Cardiac atrium fibroblast (primary cell): ENCODE results near the genes TANC1, MARCHF7 and CD302.

- RAMPAGE, long total RNA = no peak
Observed at GRCh38 chr2:157411432-157411995, 32.4 kb downstream of the CYTIP start.

DNA sequence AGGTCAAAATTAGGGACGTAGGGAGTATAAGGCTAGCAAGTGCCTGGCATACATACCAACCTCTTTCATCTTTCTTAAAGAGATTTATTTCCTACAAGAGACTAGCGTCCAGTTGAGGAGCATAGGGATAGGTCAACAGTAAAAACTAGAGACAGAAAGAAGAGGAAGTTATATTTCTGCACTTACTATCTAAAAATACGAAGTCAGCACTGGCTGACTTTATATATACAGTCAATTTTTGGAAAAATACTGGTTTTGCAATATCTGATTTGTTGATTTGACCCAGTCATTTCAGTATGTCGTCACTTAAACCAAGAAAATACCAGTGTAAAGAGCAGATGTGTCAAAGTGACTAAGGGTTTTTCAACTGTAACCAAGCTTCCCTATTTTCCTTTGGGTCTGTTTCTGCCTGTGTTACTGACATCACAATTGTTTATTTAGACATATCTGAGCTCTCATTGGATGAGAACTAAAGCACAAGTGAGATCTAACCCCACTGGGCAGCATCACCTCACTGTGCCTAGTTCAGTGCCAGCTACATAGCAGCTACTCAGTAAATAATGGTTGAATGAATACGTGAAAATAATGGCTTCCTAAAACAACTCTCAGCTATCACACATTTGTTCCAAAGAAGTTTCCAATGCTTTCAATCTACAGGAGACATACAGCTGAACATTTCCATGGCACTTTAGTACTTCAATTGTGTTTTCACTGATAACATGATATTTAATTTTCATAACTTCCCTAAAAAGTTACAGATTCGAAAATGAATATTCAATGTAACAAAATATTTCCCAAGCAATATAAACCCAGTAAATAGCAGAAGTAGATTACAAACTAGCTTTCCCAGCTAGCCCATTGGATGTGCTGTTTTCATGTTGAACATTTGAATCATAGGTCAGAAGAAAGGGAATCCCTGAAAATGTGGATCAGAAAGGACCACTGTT lies 22.9 kb downstream of the CYTIP start:
- RAMPAGE, long total RNA = no peak

DNA sequence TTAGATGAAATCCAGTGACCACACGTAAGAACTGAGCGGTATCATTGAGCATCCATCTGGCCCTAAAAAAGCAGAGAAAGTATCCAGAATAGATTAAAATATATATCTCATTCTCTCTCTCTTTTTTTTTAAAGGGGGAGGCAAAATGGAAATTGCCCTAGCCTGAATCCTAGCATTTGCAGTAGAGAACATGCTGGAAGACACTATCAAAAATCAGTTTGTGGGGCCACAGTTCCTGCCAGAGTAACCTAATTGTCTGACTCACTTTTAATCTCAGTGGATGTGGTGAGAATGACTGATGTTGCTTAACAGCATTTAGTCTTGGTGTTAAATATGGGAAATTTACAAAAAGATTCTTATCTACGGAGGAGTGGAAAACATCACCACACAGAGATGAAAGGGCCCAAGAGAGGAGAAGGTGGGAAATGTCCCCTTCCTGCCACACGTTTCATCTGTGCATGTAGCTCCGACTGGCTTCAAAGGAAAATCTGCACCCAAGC lies 20.3 kb upstream of the CYTIP start:
- RAMPAGE, long total RNA = no peak

DNA sequence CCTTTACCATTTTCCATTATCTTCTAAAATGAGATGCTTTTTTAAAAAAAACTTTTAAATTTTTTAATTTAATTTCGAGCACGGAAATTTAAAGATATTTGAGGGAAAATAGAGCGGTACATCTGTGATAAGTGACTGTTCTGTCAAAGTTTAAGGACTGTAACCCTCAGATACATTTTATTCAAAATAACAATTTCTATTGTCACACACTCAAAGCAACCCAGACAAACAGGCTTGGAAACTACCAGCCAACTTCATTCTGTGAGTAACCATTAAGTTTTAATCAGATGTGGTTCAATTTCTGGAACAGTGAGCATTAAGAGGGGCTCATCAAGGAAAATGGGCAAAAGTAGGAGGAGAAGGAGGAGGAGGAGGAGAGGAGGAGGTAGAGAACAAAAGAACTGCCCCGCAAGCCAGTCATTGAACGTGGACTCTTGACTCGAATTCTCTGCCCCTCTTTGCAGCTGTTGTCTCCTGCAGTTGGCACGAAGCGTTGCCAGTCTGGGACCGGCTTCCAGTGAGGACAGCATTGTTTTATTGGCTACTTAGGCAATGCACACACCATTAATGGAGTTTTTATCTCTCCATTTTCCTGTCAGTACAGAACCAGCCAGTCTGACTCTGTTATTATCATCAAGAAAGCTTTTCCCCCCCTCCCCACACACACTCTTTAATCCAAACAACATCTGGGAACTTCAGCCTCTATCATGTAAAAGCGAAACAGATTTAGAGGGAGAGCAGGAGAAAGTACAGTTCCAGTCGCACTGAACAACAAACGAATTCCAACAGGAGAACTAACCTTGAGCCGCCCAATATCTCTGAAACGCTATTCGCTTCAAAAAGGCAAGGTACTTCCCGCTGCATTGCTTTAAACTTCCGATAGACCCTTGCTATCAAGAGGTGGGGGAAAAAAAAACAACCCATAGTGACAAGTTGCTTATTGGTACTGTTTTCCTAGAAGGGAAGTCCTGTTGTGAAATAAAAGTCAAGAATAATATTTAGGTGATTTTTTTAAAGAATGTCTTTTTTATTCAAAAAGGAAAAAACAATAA lies 38.4 kb downstream of the ACVR1 start:
- RAMPAGE, long total RNA = no peak

GRCh38 chr2:157842057-157842580 lies 34.0 kb downstream of the ACVR1 start:
- RAMPAGE, long total RNA = no peak

- RAMPAGE, long total RNA = no peak
Observed at GRCh38 chr2:157897611-157898158, 21.6 kb upstream of the ACVR1 start.

GRCh38 chr2:157932623-157933191 lies 56.6 kb upstream of the ACVR1 start:
- RAMPAGE, long total RNA = no peak

GRCh38 chr2:158954359-158954858 lies 14.0 kb upstream of the TANC1 start:
- RAMPAGE, long total RNA = no peak

GRCh38 chr2:158968288-158968763 lies at the start of gene TANC1:
TANC1 (plus strand) TSS chr2:158968640.
- RAMPAGE, long total RNA = start-site peak on the plus strand at chr2:158968643-158968678, 218 and 78 reads in 2 replicates

DNA sequence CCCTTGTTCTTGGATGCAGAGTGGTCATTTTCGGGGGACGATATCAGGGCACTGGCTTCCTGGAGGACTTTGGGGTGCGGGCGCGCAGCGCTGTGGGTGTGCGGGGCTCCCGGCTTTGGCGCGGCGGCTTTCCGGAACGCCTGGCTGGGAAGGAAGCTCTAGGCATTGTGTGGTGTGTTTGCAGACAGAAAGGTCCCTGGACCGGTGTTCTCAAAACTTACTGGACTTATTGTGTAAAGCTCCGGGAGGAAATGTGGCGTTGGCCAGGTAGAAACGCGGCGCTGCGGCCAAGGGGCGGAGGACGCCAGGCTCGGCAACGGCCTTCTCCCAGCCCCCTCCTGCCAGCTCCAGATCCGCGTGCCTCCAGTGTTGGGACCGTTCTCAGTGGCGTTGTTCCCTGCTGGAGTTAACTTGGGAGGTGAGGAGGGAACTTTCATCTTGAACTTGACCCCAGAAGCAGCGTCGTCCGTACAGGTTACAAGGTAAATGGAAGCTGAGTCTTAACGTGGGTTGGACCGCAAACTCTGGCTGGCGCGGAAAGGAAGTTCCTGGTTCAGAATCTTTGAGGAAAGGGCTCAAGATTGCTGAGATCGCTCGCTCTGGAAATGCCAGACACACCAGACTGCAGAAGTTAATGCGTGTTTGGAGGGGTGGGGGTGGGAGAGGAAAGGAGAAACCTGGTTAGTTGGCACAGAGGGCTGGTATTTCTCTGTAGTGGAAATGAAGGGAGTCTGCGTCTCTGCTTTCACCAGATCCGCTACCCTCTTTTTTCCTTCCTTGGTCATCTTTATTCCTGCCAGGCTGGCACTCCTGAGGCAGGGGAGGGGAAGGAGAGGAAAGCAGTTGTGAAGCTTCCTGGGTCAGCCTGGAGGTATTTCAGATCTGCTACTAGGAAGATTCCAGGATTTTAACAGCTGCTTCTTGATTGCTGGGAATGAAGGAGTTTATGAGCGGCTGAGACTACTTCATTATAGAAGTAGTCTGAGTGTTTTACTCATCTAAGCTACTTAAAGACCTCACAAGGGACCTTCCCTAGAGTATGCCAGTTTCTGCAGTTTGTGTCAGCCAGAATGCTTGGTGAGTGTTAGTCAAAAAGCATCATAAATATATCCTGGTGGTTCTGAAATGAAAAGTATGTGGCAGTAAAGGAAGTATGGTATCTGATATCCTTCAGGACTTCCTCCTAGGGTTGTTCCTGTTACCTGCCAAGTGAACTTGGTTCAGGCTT lies 1.5 kb downstream of the TANC1 start:
- RAMPAGE, long total RNA = no peak

- RAMPAGE, long total RNA = no peak
Observed at GRCh38 chr2:159086106-159086566, 117.7 kb downstream of the TANC1 start.

DNA sequence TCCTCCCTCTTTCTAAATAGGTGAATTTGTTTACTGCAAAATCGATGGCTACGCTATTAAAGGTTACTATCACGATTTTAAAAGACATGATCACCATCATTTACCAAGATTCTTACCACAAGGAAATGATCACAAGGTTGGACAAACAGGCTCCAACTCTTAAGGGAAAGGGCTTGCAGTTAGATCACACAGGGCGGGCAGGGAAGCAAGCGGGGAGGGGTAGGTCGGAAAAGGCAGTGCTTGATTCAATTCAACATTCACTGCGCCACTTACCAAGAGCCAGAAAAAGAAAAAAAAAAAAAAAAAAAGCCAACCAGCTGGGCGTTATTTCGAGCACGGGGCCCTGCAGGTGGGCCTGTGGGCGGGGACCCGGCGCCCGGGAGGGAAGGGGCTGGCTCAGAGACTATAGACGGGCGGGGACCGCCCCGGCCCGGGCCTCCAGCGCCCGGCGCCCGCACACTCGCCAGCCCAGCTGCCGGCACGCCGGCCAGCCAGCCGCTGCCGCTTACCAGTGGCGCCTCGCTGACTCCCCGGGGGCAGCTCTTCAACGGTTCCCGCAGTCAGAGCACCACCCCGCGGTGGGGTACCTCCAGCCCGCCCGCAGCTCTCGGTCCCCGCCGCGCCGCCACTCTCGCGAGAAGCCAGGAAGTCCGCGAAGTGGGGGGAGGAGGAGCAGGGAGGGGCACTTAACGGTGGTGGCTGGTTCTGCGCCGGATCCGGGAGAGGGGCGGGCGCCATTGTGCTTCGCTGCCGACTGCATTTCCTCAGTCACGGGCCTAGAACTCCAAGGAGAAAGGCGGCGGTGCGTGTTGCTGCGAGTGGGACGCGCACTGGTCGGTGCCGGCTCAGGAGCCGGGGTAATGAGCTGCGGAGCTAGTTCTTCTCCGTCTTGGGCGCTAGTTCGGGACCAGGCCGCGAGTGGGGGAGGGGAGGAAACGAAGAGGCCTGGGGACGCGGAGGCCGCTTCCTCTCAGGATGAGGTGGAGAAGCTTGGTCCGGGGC lies at the start of gene MARCHF7:
MARCHF7 (plus strand) TSS at position 702 of the 1,002 bp plus-strand sequence.
- RAMPAGE, long total RNA = start-site peak on the minus strand centred at position 609 of the sequence, 107 bp wide, 67 and 16 reads in 2 replicates; start-site peak on the plus strand centred at position 737 of the sequence, 70 bp wide, 313 and 63 reads in 2 replicates

DNA sequence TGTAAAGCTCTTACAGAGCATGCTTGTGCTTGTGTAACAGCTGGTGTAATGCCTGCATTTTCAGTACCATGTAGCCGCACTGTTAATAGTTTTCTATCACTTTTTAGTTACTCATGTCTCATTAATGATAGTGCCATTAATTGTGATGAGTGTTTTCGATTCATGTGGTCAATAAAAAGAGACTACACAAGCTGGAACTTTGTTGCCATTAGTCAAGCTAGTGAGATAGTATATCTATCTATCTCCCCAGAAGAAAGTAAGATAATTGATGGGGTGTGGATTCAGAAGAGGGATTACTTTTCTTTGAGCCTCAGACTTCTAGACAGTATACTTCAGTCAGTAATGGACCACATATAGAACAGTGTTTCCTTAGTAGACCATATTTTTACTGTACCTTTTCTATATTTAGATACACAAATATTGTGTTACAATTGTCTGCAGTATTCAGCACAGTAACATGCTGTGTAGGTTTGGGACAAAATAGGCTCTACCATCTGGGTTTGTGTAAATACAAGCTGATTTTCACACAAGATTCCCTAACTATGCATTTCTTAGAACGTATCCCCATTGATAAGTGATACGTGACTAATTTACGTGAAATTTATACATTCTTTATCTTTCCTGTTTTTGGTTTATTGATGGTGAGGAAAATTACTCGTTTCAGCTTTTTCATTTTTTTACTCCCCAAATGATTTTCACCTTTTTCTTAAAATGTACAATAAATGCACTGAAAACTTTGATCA lies 27.6 kb downstream of the CD302 start:
- RAMPAGE, long total RNA = no peak

DNA sequence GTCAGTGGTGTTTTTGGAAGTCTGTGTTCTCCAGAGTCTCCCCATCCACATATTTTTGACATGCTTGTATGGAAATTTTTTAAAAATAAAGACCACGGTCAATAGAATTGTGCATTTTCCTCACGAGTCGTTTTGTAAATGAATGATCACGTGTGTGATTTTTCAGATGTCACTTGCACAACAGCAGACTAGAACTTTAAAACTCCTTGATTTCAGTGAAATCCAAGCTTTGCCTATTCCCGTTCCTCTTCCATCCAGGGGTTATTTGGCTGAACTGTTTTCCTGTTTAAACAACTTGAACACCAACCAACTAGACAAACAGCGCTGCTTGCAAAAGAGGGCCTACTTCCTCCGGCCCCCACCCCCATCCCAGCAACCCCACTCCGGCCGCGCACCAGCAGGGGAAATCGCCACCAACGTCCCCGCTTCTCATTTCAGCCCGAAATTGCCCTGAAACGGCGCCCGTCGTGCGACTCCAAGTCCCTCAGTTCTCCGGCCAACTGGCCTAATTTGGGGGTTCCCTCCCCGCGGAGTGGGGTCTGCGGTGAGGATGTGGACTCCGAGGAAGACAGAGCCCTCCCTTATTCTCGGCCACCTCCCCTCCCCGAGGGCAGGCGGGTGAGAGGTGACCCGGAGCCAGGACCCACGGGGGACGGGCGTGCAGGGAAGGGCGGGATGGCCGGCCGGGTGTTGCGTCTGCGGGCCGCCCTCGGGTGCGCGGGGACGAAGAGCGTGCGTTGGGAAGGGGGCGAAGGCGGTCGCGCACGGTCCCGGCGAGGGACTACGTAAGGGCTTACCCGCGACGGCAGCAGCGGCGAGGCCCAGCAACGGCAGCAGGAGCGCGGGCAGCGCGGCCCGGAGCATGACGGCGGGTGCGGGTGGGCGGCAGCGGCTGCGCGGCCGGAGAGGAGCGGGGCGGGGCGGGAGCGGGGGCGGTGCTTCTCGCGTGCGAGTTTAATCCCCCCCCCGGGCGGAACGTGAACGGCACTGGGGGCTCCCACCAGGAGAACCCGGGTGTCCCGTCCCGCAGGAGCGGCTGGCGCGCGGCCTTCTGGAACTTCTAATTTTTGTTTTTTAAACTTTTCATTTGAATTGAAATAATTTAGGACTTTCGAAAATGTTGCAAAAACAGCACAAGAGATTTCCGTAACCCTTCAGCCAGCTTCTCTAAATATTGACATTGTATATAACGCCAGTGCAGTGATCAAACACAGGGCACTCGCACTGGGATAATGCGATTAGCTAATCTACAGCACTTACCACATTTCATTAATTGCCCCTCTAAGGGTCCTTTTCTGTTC lies at the start of gene CD302:
CD302 (minus strand) TSS at position 874 of the 1,301 bp plus-strand sequence.
- RAMPAGE, long total RNA = start-site peak on the minus strand centred at position 862 of the sequence, 51 bp wide, 725 and 165 reads in 2 replicates

DNA sequence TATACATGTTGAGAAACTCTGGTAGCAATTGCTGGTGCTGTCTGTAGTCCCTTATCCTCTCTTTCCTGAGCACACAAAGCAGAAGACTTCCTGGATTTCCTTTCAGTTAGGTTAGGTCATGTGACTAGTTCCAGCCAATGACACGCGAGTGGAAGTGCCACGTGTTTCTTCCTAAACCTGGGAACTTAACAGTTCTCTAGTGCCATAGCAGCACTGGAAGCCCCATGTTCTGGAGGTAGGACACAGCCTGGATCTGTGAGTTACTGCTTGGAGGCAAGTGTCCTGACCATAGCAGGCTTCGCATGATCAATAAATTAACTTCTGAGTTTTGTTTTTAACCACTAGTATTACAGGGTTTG lies 32.0 kb upstream of the LY75 start:
- RAMPAGE, long total RNA = no peak

- RAMPAGE, long total RNA = no peak
Observed at GRCh38 chr2:160214600-160215082, 14.6 kb upstream of the ITGB6 start.

- RAMPAGE, long total RNA = no peak
Observed at GRCh38 chr2:160221545-160222251, 21.6 kb upstream of the ITGB6 start.

GRCh38 chr2:160253706-160253999 lies 53.6 kb upstream of the ITGB6 start:
- RAMPAGE, long total RNA = no peak

DNA sequence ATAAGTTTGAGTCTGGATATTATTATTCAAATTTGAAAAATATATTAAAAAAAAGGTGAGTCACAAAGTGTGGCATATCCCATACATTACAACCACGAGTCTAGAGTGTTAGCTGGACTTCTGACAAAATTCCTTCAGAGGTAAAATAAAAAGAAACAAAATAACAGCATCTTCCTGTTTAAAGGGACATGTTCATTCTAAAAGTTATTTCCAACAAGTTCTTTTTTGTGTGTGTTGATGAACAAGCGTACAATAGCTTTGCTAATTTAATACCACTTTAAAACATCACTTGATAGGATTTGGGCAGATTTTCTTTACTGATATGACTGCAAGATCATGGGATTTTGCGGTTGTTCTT lies 19.5 kb downstream of the RBMS1 start:
- RAMPAGE, long total RNA = no peak

- RAMPAGE, long total RNA = no peak
Observed at GRCh38 chr2:160513165-160513508, 19.5 kb upstream of the RBMS1 start.